ENCODE measurements around a stretch of chr11.

DNA sequence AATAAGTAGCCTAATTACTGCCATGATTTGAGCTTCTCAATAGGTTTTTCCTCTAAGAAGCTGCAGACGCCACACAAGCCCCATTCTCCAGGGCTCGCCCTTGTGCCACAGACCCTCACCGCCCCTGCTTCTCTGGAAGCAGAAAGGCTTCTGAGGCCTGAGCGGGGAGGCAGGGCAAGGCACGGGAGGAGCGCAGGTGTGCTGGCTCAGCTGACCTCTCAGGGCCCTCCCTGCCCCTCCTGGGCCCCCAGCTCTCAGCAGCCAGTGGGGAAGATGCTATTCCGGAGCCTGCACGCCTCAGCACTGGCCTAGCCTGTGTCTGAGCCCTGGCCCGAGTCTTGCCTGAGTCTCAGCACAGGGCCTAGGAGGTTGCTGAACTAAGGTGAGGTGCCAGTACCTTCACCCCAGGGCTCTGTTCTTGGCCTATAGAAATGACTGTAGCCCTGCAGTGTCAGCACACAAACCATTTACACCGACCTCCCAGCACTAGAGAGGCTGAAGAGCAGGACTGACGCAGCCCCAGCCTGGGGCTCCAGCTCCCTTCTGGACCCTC lies 47.1 kb upstream of the LMO1 start:
- RRBS = no CpG with 5 or more reads among the region's 11 CpGs

GRCh38 chr11:8342987-8343237 lies 79.2 kb upstream of the LMO1 start:
- RRBS = no CpG with 5 or more reads among the region's 6 CpGs

- RRBS = no CpG with 5 or more reads among the region's 1 CpG
These were observed 101.2 kb upstream of the LMO1 start for GRCh38 chr11:8364958-8365174.

DNA sequence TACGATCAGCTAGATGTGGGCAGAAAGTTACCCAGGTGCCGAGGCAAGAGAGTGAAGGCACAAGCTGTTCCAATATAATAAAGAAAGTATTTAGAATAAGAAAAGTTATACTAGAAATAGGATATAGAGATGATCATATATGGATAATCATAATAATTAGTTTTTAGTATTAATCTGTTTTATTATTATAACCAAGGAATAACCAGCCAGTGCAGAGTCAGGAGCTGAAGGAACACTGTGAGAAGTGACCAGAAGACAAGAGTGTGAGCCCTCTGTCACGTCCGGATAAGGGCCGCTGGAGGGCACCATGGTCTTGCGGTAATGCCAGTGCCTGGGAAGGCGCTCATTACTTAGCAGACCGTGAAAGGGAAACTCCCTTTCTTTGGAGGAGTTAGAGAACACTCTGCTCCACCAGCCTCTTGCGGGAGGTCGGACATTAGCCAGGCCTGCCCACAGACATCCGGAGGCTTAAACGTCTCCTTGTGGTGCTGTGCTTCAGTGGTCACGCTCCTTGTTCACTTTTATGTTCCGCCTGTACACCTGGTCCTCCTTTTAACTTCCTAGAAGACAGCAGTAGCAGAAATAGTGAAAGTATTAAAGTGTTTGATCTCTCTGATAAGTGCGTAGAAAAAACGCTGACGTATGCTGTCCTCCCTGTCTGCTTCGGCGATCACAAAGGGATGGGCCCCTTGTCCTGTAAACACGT lies 120.5 kb upstream of the LMO1 start:
- RRBS = no CpG with 5 or more reads among the region's 20 CpGs

GRCh38 chr11:8640535-8641344 lies 41.7 kb downstream of the TRIM66 start:
- RRBS = no CpG with 5 or more reads among the region's 5 CpGs

DNA sequence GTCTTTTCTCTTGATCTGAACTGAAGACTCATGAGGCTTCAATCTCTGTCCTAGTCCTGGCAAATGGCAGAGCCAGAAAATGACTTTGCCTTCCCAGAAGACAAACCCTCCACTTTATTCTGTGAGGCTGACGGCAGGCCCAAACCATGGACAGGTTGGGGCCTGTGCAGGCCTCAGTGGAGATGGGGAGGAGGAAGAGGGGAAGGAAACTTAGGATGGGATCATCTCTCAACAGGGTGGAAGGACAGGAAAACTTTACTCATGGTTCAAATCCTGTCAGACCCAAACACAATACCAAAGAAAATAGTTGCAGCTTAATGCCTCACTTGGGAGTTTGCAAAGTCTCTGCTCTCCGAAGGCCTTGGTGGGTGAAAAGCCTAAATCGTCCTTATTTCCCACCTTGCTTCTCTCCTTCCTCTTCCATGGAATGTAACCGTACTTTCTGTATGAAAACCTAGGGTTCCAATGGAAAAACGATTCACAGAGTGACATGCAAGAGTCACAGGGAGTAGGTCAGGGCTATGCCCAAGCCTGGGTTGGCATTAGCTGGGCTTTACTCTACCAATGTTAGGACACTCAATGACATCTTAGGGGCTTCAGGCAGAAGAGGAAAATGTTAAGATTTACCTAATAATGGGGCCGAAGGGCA lies 10.0 kb downstream of the RPL27A start:
- RRBS = no CpG with 5 or more reads among the region's 6 CpGs

- RRBS = no CpG with 5 or more reads among the region's 8 CpGs
These were observed 55.2 kb downstream of the RPL27A start for GRCh38 chr11:8737716-8738290.

DNA sequence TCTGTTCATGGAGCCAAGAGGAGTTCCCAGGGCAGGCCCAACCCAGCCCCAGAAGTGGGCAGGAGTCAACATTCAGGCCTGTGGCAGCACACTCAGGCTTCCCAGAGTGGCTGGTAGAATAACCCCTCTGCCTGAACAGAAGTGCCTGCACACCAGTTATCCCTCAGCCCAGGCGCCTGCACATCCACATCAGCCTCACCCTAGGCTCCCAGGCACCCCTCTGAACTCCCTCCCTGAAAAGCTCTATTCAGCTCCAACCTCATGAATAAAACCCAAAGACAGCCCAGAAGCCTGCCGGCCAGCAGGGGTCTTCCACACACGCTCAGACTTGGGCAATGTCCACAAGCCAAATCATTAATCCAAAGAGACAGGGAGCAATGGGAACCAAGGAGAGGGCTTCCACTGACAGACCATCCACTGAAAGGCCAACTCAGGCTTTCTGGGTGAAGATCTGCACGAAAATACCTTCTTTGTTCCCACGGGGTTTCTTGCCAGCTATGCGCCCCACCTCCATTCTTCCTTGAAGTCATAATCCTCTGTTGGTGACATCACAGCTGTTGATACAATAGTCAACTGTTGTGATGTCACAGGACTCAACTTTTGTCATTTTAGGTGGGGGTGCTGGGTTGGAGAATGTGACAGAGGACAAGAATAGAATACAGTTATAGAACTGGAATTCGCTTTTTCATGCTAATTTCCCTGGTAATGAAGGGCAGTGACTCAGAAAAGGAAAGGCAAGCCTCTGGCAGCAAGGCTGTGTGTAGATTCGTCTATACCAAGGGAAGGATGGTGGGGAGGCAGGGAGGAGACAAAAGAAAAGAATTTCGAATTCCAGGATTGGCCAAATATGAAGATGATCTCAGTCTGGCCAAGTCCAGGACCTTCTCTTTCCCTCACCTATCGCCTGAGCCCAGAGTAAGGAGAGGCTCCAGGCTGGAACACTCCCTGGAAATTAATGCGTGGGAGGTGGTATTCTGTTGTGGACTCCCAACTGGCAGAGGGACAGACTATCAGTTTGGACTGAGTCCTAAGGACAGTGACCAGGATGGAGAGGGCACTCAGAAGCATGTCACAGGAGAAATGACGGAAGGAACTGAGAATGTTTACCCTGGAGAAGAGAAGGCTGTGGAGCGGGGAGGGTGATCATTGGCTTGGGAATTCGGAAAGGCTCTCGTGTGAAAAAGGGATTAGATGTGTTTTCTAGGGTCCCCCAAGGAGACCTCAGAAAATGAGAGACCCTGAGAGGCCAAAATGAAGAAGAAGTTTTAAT lies 43.9 kb downstream of the DENND2B start:
- RRBS = no CpG with 5 or more reads among the region's 15 CpGs

GRCh38 chr11:8775132-8775693 lies 35.3 kb downstream of the DENND2B start:
- RRBS = no CpG with 5 or more reads among the region's 6 CpGs

DNA sequence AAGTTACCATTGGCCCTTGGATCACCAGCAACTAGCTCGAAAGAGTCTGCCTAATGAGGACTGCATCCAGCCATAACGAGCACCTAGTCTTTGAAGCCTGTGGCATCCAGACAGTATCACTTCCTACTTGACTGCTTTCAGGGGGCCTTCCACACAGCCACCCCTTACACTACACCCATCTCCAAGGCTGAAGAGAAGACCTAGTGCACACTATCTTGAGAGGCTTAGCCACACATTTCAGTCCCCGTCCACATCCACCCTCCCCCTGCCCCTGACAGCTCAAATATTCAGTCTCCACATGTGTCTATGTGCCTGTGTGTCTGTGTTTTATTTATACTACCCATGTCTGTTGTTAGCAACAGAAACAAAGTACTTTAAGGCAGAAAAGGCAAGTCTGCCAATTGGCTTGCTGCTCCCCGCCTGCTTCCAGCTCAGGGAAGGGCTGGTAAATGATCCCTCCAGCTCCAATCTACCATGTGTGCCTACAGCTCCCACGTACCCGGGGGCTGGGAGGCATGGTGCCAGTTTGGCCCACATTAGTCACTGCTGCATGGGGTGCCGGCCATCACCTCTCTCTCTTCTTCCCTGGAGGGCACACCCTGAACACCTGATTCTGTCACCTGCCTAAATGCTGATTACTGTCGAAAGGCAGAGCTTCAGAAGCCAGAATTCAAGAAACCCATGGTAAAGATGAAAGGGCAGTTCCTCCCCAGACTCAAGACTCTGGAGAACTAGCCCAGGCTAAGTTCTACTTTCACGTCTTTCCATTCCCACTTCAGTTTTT lies 32.1 kb downstream of the DENND2B start:
- RRBS = 10% methylated on average over 2 of the region's 9 CpGs

DNA sequence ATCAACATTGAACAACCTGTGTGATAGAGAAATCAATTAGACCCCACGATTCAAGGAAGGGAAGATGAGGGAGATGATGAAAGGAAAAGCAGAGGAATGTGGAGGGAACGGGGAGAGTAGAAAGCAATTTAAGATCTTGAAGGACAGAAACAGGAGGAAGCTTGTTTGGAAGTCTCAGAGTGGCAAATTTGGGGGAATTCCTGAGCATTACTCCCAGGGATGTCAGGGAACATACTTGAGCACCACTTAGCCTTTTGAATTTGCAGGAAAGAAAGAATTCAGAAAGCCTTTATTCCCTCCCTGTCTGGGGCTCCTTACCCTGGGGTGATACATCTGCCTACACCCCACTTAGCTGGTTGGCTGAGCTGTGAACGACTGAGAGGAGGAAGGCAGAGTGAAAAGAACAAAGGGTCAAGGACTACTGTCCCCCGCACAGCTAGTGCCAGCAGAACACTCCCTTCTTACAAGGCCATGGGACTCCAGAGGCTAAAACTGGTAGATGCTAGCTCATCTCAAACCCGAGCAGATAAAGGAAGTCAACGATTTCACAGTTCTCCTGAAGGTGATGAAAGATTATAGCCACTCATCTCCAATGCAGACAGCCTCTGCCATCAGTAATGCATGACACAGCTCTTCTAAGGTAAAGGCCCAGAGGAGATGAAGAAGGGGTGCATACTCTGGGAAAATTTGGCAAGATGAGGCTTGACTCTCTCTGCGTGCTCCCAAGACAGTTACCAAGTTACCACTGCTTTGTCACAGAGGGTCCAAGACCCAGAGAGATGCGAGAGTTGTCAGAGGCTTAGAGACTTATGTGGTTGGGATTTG lies 16.6 kb upstream of the DENND2B start:
- RRBS = no CpG with 5 or more reads among the region's 8 CpGs

- RRBS = 4% methylated on average over 1 of the region's 9 CpGs
These were observed 374 bp upstream of the DENND5A start for GRCh38 chr11:9265603-9265845.

GRCh38 chr11:9449839-9450630 lies 10.8 kb upstream of the ZNF143 start:
- RRBS = no CpG with 5 or more reads among the region's 12 CpGs

DNA sequence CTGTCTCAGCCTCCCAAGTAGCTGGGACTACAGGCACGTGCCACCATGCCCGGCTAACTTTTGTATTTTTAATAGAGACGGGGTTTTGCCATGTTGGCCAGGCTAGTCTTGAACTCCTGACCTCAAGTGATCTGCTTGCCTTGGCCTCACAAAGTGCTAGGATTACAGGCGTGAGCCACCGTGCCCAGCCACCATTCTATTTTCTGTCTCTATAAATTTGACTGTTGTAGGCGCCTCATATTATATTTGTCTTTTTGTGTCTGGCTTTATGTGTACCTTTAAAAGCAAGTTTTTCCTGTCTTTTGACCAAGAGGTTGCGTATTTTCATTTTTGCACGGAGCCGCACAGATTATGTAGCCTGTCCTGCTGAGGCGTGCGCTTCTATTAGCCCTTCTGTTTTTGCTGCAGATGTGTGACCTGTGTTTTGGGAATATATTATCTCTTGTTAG lies 40.5 kb upstream of the WEE1 start:
- RRBS = no CpG with 5 or more reads among the region's 11 CpGs

GRCh38 chr11:9570136-9570513 lies 3.3 kb upstream of the WEE1 start:
- RRBS = no CpG with 5 or more reads among the region's 1 CpG

DNA sequence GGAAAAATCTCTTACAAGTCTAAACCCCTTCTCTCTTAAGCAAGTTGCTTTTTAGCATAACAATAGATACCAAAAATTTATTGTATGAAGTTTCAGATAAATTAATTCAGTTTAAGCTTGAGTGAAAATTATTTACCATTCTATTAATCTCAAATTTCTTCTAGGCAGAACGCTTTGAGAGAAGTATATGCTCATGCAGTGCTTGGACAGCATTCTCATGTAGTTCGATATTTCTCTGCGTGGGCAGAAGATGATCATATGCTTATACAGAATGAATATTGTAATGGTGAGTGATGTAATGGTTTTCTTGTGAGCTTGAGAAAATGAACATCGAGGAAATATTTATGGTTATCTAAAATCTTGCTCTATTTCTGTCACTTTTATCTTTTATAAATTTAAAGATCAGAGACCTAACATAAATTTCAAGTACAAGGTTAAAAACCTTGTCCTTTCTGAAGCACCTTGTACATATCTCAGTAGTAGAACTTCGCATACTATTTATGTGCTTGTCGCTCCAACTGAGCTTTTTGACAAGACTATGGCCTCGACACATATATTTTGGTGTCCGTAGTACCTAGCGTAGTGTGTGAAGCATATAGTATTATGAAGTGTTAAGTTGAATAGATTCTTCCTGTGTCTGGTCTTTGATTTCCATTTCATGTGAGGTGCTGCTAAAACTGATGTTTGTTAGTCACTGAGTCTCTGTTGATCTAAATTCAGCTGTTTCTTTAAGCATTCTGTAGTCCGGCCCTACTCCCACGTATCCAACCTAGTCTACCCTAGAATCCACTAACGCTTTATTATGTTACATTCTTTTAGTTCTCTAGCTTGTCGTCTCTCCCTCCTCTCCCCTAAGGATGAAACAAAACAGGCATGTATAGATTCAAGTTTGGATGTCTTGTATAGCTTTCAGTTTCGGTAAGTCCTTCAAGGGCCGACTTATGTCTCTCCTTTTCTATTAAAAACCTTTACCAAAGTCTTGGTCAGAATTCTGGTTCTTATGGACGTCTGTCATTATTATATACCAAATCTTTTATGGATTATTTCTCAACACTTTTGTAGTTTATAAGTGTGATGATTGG lies 3.8 kb downstream of the WEE1 start:
- RRBS = no CpG with 5 or more reads among the region's 16 CpGs

GRCh38 chr11:9580453-9581186 lies 7.2 kb downstream of the WEE1 start:
- RRBS = no CpG with 5 or more reads among the region's 15 CpGs

DNA sequence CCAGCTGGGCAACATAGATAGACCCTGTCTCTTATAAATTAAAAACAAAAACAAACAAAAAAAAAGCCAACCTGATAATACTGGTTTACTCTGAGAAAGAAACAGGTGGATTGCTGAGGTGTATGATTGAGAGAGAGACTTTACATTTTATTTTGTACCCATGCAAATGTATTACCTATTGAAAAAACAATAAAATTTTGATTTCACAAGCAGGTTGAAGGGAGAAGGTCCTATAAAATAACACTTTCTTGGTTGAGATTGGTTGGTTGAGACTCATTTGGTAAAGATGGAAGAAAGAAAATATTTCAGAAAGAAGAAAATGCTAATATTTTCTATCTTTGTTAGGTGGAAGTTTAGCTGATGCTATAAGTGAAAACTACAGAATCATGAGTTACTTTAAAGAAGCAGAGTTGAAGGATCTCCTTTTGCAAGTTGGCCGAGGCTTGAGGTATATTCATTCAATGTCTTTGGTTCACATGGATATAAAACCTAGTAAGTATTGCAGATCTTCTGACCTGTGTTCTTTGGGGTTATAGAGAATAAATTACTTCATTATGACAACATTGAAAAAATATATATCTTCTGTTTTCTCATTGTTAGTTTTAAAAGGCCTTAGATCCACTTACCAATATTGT lies 7.8 kb downstream of the WEE1 start:
- RRBS = no CpG with 5 or more reads among the region's 1 CpG